Neuron (in vitro differentiated cells): ENCODE results near the genes AMBP and KIF12.

DNA sequence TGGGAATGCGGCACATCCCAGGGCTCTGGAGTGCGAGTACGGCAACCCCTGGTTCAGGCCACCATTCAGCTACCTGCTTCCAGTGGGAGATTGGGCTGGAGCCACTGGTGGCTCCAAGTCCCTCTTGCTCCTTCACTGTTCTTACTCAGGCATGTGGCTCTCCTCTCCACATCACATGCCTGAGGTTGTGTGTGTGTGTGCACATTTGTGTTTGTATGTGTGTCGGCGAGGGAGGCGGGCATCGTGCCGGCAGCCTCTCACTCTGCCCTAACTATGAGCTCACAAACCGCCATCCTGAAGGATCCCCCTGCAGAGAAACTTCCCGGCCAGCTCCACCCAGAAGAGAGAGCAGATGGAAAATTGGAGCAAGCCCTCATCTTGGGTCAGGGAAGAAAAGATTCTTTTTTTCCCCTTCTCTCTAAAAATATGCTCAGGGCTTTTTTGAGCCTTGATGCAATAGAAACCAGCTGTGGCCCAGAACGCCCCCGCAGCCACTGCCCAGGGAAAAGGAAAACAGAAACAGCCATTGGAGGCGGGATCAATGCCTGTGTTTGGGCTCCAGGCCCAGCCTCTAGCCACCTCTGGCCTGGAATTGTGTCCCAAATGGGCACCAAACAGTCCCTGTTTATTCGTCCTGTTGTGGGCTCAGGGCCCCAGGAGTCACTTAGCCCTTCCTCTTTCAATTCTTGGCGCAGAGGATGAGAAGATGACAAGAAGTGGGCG is 151.4 kb downstream of the RGS3 start:
- PRO-cap = no peak

DNA sequence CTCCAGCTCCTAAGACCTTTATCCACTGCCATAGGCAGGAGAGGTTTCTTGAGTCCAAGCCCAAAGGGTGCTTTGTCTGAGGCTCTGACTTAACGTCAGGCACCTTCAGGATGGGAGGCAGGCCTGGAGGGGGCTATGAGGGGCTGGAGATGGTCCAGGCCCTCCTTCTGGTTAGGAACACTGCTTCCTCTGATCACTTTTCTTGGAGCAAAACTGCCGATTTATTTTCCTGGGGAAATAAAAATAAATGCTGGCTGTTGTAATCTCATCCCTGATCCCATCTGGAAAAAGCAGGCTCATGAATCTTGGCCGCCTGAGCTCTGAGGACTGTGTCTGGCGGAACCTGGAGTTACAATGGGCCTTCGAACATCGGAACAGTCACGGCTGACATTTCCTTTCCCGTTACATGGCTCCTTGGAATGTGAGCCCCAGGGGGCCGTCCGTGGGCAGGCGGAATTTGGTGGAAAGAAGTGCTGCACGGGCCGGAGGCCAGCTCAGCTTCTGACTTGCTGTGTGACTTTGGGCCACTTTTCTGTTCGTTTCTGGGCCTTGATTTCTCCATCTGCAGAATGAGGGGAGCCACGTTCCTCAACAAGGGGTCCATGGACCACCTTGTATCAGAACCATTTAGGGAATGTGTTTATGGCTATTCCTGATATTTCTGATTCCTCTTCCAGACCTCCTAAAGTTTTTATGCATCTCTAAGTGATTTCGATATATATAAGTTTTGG is 157.9 kb downstream of the RGS3 start:
- PRO-cap = no peak

DNA sequence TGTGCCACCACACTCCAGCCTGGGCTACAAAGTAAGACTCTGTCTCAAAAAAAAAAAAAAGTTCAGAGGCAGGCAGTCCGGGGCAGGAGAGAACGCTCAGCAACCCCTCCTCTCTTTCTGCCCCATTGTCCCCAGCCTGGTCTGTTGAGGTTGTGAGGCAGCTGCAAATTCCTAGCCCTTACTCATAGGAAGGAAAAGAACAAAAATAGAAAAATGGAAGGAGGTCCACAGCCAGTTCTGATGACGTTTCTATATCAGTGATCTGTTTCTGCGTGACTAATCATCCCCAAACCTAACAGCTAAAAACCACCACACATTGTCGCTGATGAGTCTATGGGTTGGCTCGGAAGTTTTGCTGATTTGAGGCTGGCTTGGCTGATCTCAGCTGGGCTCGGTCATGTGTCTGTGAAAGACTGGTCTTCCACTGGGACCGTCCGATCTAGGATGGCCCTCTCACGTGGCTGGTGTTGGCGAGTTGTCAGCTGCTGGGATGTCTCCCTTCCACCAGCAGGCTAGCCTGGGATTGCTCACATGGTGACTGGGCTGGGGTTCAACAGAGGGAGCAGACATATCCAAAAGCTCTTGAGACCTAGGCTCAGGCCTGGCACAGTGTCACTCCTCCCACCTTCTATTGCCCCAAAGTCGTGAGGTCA is 200.6 kb upstream of the ZNF618 start:
- PRO-cap = no peak

DNA sequence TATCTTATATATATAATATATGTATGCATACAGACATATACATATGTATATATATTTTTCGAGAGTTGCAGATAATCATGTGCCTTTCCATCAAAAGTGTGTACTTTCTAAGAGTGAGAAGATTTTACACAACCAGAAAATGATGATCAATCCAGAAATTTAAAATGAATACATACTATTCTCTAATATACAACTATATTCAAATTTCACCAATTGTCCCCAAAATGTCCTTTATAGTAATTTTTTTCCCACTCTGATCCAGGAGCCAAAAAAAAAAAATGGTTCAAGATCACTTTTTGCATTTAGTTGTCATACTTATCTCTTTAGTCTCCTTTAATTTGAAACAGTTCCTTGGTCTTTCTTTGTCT is 8.0 kb upstream of the ZNF618 start:
- PRO-cap = no peak

DNA sequence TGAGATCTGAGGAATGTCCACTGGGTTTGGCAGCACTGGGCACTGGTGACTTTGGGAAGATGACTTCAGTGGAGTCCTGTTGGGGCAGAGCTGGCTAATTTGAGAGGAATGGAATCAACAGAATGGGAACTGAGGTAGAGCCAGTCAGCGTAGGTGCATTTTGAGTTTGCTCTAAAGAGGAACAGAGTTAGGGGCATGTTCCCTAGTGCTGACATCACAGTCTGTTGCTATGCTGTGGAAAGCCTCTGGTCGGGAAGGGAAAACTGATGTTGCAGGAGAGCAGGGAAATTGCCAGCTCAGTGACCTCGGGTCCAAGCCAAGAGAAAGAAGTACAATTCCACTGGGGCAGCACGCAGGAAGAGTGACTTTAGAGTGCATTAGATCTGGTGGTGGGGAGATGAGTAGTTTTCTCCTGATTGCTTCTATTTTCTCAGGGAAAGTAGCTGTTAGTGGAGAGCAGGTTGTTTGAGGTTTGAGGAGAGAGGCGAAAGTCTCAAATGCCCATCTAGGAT is 57.0 kb downstream of the ZNF618 start:
- PRO-cap = no peak

- PRO-cap = no peak
Observed at GRCh38 chr9:113966134-113966808, 90.2 kb downstream of the ZNF618 start.

GRCh38 chr9:113988114-113988662 is 89.9 kb downstream of the AMBP start:
- PRO-cap = no peak

GRCh38 chr9:113988957-113989408 is 89.1 kb downstream of the AMBP start:
- PRO-cap = no peak

GRCh38 chr9:113993676-113994466 is 84.2 kb downstream of the AMBP start:
- PRO-cap = no peak

DNA sequence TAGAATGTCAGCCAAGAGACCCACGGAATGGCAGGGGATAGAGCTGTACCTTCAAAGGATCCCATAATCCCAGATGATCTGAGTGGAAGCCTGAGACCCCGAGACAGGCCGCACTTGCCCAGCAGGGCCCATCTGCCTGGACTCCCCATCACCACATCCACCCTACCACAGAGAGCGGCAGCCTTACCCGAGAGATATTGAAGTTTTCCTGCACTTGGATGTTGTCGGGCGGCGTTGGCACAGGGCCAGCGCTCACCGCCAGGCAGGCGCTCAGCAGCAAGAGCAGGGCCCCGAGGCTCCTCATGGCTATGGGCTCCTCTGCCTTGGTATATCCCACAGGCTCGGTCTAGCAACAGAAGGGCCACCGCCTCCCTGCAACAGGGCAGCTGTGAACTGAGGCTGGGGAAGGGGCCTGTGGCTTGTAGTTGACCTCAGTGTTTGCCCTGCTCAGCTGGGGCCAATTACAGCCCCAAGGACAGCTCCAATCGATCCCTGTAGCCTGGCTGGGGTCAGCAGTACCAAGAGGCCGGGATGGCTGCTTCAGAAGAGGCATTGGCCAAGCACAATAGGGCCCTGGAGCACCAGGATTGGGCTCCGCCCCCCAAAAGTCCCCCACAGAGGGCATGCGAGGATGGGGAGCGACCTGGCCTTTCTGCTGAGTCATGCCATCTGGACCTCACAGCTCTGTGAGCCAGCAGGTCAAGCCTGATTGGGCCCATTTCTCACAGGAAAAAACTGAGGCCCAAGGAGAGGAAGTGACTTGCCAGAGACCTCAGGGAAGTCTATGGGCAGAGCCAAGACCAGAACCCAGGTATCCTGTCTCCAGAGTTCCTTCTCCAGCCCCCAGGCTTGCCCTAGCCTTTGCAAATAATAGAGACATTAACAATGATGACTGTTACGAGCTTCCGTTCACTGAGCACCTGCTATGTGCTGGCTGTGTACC is at the start of gene AMBP:
Gene AMBP (minus strand): TSS at position 395 of the 943 bp plus-strand sequence.
- PRO-cap = no peak

DNA sequence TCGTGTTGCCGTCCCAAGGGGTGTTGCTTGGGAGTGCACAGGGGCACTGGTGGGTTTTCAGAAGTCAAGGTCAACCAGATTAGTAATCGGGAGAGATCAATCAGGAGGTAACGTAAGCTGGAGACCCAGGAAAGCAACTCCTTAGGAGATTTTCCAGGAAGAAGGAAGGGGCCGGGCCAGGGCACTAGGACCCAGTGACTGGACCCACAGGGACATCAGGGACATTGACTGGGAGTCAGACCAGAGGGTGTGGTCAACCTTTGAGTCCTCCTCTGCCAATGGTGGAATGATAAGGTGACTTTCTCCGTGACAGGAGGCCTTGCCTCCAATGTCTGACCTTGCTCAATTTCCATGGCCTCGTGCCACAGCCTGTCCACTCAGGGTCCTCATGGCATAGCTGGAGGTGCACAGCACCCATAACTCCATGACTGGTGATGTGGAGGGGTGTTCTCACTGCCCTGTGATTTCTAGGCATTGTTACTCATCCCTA is 3.9 kb upstream of the AMBP start:
- PRO-cap = no peak

- PRO-cap = unidirectional peak, minus-strand start at chr9:114099292
Observed at GRCh38 chr9:114099185-114099660, at the start of gene KIF12. Gene KIF12 (minus strand): TSS chr9:114099292.

DNA sequence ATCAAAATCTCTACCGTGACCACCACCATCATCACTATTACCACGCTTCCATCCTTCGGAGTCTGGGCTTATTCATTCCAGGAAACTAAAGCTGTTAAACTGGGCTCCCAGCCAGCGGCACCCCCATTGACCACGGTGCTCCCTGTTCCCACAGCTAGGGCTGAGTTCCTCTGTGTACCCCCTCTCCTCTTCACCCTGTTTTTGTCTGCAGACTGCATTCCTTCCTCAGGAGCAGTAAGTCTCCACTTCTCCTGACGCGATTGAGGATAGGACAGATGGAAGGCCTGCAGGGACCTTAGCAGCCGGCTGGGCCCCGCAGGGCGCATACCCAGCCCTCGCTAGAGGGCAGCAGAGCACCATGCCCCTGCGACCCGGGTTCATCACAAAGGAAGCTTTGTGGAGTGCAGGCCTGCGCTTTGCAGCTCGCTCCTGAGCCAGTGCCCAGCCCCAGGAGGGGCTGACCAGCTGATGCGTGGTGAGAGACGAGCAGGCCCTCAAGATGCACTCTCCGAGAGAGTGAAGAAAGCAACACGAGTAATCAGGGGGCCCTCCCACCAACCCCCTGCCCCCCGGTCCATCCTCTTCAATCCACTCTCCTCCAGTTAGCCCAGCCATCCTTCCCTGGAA is 8.8 kb upstream of the KIF12 start:
- PRO-cap = bidirectional peak, plus-strand start at position 437 of the sequence, minus-strand start at position 176 of the sequence

DNA sequence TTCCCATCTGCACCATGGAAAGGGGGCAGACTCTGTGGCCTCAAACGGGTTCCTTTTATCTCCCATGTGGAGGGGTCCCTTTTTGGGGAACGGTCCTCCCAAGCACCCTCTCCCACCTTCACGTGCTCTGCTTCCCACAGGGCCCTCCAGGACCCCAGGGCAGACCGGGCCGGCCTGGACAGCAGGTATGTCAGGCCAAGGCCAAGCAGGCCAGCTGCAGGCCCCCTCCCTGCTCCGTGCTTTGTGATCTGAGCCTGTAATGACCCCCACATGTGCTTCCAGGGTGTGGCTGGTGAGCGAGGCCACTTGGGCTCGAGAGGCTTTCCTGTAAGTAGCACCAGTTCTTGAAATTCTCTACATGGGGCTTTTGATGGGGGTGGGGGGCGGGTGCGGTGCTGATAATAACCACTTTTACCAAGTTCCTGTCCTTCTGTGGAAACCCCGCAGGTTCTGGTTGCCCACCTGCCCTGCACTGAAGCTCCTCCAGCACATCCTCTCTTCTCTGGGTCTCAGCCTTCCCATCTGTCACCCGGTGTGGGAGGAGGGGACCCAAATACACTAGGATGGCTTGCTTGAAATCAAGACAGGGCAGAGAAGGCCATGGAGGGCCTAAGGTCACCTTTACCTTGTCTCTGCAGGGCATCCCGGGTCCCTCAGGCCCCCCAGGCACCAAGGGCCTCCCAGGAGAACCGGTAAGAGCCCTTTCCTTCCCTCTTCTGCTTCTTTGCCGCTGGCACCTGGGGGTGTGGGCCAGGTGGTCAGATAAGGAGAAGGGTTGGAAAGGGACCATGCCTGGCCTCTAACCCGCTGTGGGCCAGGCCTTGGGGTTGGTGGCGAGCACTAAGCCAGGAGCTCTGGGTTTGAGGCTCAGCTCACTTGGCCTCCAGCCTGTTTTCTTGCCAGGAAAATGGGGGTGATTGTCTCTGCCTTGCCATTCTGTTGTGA is 57.8 kb upstream of the ORM1 start:
- PRO-cap = no peak

DNA sequence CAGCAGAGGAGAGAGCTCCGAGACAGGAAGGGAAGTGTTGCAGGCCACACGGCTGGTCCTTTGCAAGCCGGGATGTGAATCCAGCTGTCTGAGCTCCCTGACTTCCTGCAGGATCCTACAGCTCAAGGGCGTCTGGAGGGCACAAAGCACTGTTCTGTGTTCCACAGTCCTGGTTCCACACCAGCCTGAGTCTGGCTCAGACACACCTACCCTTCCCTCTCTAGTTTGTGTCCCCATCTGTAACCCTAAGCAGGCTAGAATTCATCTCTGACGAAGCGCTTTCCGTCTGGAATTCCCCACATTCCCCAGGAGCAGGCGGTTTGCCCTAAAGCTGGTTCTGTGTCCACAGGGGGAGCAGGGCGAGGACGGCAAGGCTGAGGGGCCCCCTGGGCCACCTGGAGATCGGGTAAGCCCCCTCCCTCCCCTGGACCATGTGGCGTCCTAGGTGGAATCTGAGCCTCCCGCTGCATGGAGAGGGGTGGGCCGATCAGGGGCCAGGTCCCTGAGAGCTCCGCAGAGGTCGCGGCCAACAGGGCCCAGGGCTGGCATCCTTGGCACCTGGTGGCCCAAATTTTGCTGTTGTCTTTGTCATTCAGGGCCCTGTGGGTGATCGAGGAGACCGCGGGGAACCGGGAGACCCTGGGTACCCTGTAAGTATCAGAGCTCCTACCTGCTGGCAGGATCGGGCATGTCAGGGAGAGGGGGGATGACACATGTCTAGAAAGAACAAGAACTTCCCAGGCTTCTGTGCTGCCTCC is 34.6 kb upstream of the ORM1 start:
- PRO-cap = no peak

- PRO-cap = no peak
Observed at GRCh38 chr9:114332546-114332886, 2.8 kb downstream of the ORM2 start.

DNA sequence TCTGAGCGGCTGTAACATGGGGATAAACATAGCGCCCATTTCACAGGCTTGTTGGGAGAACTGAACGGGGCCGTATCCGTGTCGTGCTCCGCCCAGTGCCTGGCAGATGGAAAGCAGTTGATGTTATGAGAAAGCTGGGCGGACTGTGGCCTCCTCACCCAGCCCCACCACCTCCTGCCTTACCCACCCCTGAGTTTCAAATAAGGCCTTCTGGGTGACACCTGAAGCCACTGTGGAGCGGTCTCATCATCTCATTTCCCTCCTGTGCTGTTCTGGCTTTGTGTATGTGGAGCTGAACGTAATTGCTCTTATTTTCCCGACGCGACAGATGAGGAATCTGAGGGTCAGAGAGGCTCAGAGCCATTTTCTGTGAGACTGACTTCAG is 14.6 kb downstream of the ORM2 start:
- PRO-cap = no peak

DNA sequence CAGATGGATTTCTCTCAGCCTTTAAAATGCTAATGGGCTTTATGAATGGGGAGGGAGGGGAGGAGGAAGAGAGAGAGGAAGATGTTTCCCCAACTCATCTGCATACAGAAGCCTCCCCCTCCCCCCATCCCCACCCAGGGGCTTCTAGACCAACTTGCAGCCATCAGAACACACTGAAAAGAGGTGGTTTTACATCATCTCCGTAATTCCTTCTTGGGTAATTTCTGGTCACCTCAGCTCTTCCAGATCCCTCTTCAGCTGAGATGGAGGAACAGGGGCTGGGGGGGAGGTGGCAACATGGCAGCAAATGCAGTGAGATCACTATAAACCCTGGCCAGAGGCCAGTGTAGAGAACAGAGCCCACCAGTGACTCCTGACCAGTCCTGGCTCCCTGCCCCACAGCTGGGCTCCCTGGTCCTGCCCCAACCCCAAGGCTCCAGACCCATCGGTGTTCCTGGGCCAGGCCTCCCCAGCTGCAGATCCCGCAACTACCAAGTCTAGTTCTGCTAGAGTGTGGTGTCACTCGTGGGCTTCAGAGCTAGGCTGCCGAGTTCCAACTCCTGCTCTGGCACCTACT is 17.0 kb downstream of the AKNA start:
- PRO-cap = no peak

- PRO-cap = no peak
Observed at GRCh38 chr9:114643569-114644797, 13.6 kb downstream of the TEX53 start.

DNA sequence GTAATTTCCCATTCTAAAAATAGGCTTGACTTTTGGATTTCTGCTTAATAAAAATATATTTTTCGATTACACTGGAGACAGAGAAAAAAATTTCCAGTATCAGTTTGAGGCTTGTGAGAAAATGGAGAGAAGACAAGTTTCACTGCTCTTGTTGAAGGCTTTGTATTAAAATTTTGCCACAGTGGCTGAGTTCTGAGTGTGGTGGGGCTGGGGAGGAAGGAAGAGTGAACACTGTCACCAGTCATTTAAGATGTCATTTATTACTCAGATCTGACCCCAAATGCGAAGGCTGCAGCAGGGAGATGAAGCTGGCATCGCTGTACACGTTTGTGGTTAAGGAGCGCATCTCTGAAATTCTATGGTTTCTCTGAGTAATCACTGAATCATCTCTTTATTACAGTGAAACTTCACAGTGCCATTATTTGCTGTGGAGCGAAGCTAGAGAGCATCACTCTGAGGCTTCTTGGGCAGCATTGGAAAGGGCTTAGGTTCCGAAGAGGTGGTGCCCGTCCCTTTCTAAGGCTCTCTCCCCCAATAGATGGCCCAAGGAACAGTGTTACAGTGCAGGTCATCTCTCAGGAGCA is 9.0 kb upstream of the TEX48 start:
- PRO-cap = no peak